Measurements from ENCODE around the genes DTX2, GSAP, PTPN12 and MAGI2.

GRCh38 chr7:76330691-76331042, 28.1 kb downstream of the YWHAG start:
- RRBS: no CpG with 5 or more reads among the region's 5 CpGs

- RRBS: no CpG with 5 or more reads among the region's 10 CpGs
Observed at GRCh38 chr7:76332017-76332563, 26.7 kb downstream of the YWHAG start.

- RRBS: no CpG with 5 or more reads among the region's 31 CpGs
Observed at GRCh38 chr7:76359208-76359718, 472 bp upstream of the YWHAG start.

DNA sequence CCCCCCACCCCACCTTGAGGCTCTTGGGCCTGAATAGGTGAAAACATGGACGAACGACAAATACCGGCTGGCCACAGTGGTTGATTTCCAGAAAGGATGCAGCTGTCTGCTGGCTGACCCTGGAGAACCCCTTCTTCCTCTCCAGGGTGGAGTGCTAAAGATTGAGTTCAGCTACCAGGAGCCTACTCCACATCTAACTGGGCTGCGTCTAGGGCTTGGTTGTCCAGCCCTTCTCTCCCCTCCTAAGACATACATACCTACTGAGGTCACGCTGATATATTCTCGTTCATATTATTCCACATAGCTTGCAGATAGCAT, 887 bp upstream of the YWHAG start:
- RRBS: no CpG with 5 or more reads among the region's 6 CpGs

DNA sequence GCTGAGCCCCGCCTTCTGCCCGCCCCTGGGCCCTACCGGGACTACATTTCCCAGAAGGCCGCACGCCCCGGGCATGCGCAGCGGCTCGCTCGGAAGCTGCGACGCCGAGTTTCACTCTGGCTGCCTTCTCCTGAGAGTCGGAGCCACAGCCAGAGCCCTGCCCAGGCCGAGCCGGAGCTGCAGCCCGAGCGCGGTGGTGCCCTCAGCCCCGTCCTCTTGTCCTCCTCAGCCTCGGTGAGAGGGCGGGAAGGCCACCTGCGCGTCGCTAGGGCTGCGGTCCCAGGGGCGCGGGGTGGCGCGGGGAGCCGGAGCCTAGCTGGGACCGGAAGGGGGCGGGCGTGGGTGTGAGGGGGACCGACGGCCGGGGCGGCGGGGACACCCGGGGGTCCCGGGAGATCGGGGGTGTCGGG, at the start of gene DTX2:
Gene DTX2, plus strand, starts transcription at position 107 of the 410 bp plus-strand sequence.
- RRBS: no CpG with 5 or more reads among the region's 43 CpGs

DNA sequence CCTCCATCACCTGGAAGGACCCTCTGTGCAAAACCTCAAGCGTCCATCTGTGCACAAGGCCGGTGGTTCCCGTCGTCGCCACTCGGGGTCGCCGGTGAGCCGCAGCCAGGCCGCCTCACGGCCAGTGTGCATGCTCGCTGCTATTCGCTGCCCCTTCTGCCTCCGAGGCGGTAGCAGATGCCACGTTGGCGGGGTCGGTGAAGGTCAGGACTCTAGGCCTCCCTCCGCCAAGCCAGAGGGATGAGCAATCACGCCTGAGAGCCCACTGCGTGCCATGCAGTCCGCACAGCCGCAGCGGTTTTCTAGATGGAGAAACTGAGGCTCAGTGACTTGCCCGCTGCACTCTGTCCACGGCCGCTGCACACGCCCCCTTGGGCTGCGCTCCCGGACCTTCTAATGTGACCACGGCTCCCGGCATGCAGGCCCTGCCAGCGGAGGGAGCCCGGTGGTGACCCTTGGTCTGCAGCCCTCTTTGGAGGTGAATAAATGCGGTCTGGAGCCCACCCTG, 5.7 kb downstream of the UPK3B start:
- RRBS: no CpG with 5 or more reads among the region's 35 CpGs

DNA sequence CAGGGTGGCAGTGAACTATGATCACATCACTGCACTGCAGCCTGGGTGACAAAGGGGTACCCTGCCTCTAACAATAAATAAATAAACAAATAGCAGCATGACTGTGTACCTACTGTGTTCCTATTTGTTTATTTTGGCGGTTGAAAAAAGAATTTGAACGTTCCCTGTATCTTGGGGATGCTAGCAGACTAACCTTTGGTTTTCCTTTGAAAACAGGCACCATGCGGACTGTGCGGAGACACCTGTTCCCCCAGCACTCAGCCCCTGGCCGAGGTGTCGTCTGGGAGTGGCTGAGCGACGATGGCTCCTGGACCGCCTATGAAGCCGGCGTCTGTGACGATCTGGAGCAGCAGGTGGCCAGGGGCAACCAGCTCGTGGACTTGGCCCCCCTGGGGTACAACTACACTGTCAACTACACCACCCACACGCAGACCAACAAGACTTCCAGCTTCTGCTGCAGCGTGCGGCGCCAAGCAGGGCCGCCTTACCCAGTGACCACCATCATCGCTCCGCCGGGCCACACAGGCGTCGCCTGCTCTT, 51.7 kb downstream of the SPDYE17 start:
- RRBS: no CpG with 5 or more reads among the region's 23 CpGs

- RRBS: no CpG with 5 or more reads among the region's 2 CpGs
Observed at GRCh38 chr7:77223384-77224099, 23.9 kb upstream of the FGL2 start.

DNA sequence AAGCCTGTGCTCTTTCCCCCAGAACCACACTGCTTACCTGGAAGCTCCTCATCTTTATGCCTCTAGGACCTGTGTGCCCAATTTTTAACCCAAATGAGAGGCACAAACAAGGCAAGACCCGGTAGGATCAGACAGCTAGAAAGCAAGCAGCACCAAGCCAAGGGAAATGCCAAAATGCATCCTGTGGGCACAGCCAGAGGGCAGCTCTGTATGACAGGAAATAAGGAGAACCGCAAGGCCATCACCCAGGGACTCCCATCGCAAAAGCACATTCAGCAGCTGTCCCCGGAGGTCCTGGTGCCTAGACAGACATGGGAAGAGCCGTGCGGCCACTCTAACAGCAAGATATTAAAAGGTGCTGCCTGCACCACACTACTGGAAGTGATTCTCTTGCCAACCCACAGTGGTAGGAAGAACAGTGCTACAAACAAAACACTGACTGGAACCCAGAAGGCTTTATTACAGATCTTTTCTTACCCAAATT, 88.0 kb downstream of the GSAP start:
- RRBS: no CpG with 5 or more reads among the region's 6 CpGs

DNA sequence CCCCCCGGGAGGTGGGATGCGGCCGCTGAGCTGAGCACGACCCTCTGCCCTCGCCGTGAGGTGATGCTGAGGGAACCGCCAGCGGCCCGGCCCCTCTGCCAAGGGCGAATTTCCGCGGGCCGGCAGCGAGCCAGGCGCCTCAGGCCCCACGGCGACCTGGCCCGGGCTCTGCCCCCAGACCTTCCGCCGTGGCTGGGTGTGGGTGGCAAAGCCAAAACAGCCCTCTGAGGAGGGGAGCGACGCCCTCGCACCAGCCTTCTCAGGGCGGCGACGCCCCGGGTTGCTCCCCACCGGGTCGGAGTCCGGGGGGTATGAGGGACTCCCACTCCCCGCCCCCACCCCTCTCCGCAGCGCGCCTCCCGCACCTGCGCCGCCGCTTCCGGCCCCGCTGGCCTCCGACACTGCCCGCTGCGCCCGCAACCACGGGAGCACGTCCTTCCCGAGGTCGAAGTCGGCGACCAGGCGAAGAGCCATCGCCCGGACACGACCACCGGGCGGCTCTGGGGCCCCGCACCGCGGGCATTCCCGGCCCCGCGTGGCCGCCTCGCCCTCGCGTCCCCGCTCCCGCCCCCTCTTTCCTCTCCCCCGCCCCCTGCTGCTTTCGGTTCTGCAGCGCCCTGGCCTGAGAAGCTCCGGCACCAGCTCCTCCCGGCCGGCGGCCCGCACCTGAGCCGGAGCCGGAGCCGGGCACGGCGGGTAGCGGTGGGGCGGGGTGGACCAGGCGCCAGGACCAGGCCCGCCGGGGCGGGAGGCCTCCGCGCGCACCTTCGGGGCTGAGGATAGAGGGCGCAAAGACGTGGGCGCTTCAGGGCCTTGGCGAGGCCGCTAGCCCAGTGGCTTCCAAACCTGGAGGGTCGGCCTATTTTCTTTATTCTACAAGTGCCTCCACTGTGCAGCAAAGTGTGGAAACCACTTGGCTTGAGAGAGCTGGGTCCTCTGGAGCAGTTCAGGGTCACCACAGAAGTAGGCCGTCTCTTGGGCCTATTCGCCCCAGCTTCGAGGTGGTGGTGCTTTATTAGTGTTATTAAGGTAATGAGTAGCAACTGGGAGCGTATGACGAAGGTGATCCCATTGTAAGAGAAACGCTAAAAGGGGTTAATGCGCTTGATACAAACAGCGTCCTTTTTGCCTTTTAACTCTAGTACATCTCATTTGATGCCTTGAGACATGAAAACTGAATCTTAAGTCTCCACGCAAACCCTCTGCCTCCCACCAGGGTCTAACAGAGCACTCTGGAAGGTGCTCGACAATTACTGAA, at the start of gene GSAP:
Gene GSAP, minus strand, starts transcription at position 502 of the 1,258 bp plus-strand sequence.
- RRBS: 4% methylated on average over 58 of the region's 107 CpGs

- RRBS: no CpG with 5 or more reads among the region's 3 CpGs
Observed at GRCh38 chr7:77452815-77453190, 36.7 kb upstream of the GSAP start.

- RRBS: 4% methylated on average over 30 of the region's 91 CpGs
Observed at GRCh38 chr7:77536979-77537794, at the start of gene PTPN12. Gene PTPN12 (plus strand): TSS chr7:77537295.

- RRBS: no CpG with 5 or more reads among the region's 4 CpGs
Observed at GRCh38 chr7:77653592-77654125, 42.6 kb upstream of the RSBN1L start.

DNA sequence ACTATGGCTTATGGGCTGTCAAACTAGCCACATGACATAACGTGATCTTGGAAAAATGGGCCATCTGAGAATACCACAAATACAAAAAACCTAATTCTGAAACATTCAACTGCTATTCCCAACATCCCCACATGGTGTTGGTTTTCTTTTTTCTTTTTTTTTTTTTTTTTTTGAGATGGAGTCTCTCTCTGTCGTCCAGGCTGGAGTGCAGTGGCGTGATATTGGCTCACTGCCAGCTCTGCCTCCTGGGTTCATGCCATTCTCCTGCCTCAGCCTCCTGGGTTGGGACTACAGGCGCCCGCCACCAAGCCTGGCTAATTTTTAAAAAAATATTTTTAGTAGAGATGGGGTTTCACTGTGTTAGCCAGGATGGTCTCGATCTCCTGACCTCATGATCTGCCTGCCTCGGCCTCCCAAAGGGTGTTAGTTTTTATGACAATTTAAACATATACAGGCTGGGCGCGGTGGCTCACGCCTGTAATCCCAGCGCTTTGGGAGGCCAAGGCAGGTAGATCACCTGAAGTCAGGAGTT, 17.3 kb upstream of the RSBN1L start:
- RRBS: no CpG with 5 or more reads among the region's 11 CpGs

DNA sequence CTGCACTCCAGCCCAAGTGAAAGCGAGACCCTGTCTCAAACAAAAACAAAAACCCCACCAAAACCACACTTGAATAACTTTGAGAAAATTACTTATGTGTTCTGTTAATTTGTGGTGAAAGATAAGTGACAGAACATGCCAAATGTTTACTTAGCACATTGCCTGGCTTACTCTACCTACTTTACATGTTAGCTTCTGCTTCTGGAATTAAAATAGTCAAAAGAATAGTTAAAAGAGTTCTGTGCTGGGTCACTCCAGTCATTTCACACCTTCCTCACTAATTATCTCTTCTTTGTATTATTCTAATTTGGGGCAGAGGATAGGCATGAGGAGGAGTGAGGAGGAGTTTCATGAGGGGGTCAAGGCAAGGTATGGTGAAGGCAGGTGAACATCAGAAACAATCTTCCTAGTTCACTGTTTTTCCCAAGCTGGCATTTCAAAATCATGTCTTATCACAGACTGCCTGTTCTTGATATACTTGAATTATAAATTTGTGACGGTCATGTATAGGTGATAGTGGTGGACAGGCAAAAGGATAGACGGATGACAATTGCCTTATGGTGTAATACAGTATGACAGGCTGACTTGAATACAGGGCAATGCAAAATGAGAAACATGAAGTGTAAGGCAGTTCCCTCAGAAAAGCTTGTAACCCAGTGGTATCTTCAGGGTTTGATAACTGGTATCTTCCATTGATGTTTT, 9.6 kb downstream of the TMEM60 start:
- RRBS: no CpG with 5 or more reads among the region's 3 CpGs

DNA sequence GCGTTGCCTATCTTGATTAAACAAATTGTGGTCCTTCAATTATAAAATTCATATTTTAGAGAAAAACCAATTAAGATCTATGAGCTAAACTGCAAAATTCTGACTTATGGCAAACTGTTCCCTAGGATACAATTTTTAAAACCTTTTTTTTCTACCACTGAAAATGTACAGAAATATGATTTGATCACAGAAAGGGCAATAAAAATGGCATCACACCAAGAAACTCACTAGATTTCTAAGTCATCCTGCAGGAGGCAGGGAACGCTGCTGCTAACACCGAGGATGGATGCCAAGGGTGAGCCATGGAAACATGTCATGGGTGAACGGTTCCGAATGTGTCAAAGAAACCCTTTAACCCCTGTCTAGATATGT, 220.2 kb upstream of the TMEM60 start:
- RRBS: no CpG with 5 or more reads among the region's 5 CpGs

- RRBS: no CpG with 5 or more reads among the region's 6 CpGs
Observed at GRCh38 chr7:78770416-78770914, 683.0 kb downstream of the MAGI2 start.

DNA sequence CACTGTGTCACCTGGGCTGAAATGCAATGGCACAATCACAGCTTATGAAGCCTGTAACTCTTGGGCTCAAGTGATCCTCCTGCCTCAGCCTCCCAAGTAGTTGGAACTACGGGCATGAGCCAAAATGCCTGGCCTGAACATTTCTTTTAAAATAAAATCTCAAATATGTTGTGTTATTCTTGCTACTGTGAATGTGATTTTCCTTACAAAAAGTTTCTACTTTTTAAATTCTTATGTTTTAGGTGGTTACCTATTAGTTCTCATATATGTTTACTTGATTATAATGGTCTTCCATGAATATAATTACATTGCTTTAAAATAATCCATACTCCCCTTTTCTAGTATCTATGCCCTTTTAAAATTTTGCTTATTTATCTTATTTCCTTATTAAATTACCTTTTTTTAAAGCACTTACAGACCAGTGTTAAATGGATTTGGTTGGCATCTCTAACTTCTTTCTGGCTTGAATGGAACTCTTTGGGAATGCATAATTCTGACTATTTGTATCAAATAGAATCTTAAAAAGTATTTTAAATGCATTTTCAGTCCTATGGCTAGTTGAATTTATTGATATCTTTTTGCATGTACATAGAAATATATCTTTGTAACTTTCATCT, 261.9 kb downstream of the MAGI2 start:
- RRBS: no CpG with 5 or more reads among the region's 1 CpG

DNA sequence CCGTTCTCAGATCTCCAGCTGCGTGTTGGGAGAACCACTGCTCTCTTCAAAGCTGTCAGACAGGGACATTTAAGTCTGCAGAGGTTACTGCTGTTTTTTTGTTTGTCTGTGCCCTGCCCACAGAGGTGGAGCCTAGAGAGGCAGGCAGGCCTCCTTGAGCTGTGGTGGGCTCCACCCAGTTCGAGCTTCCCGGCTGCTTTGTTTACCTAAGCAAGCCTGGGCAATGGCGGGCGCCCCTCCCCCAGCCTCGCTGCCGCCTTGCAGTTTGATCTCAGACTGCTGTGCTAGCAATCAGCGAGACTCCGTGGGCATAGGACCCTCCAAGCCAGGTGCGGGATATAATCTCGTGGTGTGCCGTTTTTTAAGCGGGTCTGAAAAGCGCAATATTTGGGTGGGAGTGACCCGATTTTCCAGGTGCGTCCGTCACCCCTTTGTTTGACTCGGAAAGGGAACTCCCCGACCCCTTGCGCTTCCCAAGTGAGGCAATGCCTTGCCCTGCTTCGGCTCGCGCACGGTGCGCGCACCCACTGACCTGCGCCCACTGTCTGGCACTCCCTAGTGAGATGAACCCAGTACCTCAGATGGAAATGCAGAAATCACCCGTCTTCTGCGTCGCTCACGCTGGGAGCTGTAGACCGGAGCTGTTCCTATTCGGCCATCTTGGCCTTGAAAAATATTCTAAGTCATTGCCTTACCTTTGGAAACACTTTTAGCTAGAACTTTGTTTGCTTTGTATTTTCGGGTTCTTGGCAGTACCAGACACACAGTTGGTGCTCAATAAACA, 218.1 kb downstream of the MAGI2 start:
- RRBS: no CpG with 5 or more reads among the region's 35 CpGs

- RRBS: 94% methylated on average over 15 of the region's 72 CpGs
Observed at GRCh38 chr7:79453362-79454404, at the start of gene MAGI2. Gene MAGI2 (minus strand): TSS chr7:79453667.